Ureter (tissue), 1 donor: ENCODE results near the genes SP8 and DNAH11.

- PRO-cap, result no peak
Observed at GRCh38 chr7:17619289-17619584, 320.8 kb downstream of the AHR start.

DNA sequence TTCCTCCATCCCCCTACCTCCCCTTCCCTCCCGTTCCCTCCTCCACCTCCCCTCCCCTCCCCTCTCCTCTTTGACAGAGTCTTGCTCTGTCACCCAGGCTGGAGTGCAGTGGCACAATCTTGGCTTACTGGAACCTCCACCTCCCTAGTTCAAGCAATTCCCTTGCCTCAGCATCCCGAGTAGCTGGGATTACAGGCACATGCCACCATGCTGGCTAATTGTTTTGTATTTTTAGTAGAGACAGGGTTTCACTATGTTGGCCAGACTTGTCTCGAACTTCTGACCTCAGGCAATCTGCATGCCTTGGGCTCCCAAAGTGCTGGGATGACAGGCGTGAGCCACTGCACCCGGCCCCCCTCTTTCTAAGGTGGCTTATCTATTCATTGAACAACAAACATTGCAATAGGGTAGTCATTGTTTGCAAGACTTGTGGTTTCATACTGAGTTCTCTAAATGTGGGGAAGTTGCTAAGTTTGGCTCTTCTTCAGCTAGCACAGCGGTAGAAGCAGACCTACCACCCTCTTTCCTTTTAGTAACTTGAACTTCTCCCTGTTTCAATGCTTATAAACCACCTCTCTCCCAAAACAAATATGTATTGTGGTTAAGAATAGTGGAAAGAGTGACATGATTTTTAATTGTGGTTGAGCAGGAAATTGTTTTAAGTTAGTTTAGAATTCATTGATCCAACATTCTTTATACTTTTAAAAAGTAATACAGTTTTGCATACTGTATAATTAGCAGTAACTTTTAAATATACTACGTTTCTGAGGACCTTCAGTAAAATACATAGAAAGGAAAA lies 150.6 kb upstream of the PRPS1L1 start:
- PRO-cap, result no peak

DNA sequence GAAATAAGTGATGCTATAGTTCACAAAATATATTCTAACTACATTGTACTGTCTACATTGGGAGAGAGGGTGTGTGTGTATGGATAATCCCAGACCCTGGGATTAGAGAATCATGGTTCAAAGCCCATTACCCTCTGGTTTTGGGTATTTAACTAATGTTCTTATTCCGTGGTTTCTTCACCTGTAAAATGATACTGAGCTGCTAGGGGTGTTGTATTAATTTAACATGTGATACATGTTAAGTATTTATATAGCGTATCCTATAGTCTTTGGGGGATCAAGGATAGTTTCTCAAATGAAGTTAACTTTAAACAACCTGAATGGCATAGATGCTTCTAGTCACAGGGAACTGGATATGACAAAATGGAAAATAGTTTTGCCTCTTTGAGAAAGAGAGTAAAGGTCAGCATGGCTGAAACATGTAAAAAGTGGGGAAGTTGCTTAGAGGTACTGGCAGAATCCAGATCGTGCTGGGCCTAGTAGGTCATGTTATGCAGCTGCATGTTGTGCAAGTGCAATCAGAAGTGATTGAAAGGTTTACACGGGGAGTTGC lies 201.3 kb upstream of the HDAC9 start:
- PRO-cap, result no peak

GRCh38 chr7:18814353-18814781 lies 303.1 kb downstream of the TWIST1 start:
- PRO-cap, result no peak

GRCh38 chr7:20083706-20084371 lies 133.3 kb downstream of the MACC1 start:
- PRO-cap, result no peak

DNA sequence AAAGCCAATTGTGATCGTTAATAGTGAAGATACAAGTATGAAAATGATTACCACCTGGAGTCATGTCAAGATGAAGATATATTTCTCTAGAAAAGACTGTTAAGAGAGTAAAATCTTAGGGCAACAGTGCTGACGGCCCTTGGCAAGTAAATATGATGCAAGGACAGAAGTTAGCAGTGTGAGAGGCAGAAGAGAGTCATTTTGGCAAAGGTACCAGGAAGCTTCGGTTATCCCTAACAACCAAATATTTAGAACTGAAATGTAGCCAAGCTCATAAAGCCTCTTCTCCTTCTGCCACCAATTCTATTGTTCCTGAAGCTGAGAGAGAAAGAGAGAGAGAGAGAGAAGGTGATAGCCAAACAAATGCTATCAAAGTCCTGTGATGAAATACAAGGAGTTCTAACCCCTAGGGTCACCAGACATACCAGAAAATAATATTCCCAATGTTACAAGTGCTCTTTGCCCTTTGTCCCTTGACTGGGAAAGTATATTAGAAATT lies 109.6 kb downstream of the MACC1 start:
- PRO-cap, result no peak

DNA sequence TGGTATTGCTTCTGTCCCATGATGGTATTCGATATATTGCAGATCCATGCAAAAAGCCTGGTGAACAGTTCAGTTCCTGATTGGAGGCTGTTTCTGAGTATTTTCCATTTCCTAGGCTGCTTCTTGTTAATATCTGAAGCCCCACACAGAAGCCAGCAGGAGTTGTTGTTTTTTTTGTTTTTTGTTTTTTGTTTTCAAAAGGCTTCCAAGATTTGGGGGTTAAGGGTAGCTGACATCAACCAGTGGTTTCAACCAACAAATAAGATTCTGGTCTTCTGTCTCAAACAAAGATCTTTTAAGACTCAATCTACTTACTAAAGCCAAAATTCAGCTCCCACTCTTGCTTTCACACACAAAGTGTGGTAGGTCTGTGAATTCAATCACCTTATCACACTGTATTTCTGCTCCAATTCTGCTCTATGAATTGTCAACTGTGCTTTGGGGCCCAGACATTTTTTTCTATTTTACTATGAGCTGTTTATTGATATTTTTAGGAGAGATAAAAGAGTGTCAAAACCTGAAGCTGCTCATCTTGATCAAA lies 37.6 kb downstream of the MACC1 start:
- PRO-cap, result no peak

- PRO-cap, result no peak
Observed at GRCh38 chr7:20197228-20197427, 20.1 kb downstream of the MACC1 start.

DNA sequence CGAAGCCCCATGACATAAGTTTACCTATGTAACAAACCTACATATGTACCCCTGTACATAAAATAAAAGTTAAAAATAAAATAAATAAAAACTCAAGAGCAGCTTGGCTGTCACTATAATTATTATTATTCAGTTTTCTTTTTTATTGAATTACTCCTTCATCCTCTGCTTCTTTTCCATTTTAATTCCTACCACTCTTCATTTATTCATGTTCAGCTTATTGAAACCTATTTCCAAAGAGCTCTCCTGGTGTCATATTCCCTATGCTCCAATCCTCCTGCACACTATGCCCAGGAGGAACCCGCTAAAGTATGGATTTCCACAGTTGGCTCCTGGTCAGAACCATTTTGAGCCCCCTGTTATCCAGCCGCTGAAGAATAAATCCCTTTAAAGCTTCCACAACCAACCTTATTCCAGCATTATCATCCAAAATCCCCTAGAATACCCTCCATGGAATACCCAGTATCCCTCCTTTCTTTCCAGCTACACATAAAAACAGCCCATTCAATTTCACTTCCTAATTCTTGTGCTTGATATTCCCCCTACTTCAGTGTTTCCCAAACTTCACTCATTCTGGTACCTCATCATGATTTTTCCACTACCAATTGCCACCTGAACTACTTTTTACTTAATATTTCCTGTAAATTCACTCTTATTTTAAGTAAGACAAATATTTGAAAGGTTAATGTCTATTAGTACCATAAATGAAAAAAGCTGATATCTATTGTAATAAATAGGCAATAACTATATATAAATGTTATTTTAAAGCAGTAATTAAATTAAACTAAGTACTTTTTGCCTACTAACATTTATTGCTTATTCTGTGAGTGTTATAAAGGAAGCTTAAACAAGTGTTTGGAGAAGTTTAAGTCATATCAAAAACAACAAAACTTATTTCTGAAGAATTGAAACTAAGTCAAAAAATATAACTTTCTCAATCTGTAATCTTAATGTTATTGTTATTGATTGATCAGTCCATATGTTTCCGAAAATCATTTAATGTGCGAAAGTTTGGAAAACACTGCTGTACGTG lies 3.0 kb downstream of the MACC1 start:
- PRO-cap, result no peak

- PRO-cap, result no peak
Observed at GRCh38 chr7:20329240-20329609, 1.5 kb upstream of the ITGB8 start.

GRCh38 chr7:20329610-20330082 lies 1.1 kb upstream of the ITGB8 start:
- PRO-cap, result bidirectional peak, plus-strand start at chr7:20329914, minus-strand start at chr7:20329685

DNA sequence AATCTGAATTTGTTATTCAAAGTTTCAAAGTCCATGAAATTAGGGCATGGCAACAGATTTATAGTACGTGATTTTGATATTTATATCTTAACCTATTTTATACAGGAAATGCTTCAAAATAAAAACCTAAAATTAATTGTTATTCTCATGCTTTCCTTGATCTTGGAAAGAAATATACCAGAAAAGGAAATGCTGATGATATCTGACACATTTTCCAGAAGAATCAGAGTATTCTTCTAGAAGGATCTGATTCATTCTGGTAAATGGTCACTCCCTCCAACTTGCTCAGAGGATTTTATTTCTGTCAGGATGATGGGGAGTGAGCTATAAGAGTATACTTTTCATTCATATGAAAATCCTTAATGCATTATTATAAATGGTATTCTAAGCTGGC lies 71.5 kb downstream of the ITGB8 start:
- PRO-cap, result no peak

DNA sequence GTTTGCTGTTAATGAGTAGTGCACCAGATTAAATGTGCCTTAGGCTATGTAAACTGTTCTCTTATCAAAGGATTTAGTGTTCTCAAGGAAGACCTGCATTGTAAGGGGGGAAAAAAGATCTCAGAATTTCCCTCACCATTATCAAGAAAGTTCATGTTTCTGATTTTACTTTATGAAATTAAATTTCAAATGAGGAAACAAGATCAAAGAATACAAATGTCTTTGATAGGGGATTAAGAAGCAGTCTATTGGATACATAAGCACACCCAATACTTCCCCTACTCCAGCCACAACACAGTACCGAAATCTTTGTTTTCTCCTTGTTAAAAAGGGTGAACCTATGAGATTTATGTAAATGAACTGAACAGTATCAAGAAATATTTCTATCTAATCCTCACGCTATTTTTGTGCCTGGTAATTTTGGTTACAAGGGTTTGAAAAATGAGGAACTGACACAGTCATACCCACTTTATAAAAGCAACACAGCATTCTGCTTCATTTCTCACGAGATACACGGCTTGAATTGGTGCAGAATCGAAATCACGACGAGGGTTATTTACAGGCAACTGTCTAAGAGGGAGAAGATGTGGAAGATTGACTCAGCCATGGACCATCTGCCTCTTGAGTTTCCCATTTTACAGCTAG lies 107.8 kb downstream of the ITGB8 start:
- PRO-cap, result no peak

DNA sequence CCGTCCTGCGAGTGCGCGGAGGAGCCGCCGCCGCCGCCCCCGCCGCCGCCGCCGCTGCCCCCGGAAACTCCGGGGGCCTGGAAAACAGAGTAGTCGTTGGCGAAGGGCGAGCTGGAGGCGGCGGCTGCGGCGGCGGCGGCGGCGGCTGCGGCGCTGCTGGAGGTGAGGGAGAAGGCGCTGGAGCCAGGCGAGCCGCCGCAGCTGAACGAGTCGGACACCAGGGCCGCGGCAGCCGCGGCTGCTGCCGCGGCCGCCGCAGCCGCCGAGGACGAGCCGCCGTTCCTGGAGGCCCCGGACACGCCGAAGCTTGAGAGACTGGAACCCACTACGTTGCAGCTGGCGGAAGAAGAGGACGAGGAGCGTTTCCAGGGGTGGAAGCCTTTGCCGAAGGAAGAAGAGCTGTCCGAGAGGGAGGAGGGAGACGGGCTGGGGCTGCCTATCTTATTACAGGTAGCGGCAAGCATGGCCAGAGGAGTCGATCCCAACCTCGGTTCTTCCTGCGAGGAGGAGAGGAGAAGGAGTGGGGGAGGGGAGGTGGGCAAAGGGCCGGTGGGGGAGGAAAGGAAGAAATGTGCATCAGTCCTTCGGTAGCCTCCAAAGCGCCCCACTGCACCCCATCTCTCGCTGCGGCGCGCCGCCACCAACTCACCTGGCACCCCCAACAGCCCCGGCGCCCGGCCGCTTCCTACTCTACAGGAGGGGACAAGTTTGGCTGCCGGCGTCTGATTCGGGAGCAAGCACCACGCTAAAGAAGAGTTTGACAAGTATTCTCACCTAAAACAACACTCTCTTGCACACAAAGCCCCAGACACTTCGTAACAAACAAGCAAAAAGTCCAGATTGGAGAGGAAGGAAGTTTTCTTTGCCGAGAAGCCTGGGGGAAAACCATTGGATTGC lies 1.1 kb downstream of the SP8 start:
- PRO-cap, result no peak

DNA sequence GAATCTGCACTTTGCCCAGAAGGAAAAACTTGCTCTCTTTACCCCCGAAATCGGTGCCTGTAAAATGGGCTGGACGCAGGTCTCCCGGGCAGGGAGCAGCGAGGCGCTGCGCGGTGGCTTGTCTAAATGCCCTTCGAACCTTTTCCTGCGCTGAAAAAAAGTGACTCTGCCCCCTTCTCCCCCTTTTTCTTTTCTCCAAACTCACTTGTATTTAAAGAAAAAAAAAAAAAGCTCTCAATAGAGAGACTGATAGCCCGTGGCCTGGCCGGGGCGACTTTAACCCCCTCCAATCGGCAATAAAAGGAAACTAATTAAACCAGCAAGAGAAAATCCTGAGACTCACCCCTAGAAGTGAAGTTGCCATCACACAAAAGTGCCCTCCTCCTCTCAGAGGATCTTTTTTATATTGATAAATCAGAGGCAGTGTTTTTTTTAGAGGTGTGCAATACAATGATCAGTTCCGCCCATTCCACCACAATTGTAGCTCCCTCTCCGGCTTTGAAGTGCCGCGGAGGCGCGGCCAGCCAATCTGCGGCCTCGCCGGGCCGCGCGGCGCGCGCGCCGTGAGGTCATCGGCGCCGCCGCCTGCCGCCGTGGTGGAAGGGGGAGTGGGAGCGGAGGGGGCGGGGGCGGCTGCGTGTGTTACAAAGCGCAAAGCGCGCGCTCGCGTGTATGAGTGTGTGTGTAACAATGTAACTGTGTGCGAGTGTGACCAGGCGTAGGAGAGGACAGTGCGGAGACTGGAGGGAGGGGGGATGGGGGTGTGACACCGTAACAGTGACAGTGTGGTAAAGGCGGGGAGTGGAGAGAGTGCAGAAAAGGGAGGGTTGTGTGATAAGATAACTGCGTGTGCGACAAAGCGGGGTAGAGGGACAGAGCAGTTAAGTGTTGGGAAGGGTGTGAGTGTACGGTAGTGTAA lies at the start of gene SP8:
SP8 (minus strand) TSS at position 452 of the 919 bp plus-strand sequence.
- PRO-cap, result no peak

- PRO-cap, result no peak
Observed at GRCh38 chr7:21542674-21543645, at the start of gene DNAH11. DNAH11 (plus strand) TSS chr7:21543039.

DNA sequence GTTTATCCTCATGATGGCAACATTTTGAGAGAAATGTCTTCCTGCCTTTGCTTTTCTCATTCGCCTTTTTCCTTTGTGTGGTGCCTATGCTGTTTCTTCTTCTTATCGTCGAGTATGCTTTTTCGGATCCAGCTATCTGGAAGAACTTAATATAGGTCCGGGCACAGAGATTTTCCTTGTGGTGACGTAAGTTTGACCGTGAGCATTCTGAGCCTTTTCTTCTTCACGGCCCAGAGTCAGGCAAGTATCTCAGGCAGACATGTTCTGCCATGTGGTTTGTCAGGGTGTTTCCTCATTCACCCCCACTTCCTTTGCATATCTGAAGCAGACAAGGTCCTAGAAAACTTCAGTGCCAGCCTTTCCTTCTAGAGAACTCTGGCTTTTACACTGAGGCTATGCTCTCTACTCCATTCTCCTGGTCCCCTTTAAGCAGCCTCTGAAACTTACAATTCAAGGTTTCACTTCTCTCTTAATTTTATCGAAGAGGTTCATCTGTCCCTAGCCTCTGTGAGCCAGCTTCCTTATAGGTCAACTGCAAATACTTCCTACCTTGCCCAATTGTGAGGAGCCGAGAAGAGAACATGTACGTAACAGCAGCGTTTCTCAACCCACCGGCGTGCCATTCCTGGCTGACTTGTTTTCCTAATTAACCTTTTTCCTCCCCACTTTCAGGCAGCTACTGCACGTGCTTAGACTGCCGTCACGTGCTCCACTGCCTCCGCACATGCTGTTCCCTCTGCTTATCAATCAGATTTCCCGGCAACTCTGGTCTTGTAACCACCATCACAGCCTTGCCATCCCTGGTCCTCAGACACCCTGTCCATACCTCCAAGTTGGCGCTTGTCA lies 47.3 kb downstream of the CDCA7L start:
- PRO-cap, result no peak

- PRO-cap, result no peak
Observed at GRCh38 chr7:22082427-22083820, 137.2 kb upstream of the CDCA7L start.

- PRO-cap, result no peak
Observed at GRCh38 chr7:22143500-22143915, 197.8 kb upstream of the CDCA7L start.

GRCh38 chr7:22192995-22194205 lies 163.6 kb downstream of the RAPGEF5 start:
- PRO-cap, result no peak